Bronchus fibroblast of lung (primary cell): ENCODE data around the genes RBM43 and CACNB4.

DNA sequence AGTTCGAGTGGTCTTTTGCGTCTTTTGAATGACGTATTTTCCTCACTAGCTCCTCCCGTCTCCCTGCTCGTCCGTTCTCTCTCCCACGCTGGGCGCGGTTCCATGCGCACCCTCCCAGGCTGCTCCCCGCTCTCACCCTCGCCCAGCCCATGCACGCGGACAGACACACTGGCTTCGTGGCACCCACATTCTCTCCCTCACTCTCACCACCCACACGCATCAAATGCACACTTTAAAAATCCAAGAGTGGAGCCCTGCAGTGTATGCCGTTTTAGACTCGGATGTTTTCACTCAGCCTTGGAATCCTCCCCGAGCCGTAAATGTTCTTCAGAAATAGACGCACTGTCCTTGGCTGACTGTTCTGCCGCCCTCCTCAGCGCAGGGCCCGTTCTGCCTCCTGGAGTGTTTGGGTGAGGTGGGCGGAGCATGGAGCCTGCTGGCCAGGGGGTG, 35.6 kb upstream of the LYPD6B start:
- RAMPAGE, long total RNA, result no peak

GRCh38 chr2:150410722-150411419, 76.6 kb downstream of the RND3 start:
- RAMPAGE, long total RNA, result no peak

DNA sequence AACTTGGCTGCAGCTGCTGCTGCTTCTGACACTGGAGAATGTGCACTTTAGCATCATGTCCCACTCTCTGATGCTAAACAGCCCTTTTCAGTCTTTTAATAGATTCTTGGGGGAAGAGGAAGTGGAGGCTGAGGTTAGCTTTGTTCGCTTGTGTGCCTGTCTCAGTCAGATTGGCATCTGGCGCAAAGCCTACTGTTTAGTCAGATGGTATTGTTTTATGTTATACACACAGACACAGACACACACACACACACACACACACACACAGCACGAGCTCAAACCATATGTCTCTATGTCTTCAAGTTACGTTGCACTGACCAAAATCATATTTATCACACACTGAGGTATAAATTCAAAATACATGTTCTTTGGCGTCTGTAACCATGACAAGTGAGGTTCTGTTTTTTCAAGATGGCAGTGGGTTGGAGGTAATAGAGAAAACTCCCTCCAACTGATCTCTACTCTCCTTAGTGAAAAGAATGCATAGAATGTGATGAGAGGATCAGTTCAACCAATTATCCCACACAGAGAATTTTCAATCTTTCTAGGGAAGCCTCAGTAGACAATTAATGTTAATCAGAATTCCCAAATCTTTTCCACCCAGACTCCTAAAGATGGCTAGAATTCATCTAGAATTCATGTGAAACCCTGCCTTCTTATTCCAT, 136.8 kb upstream of the RND3 start:
- RAMPAGE, long total RNA, result no peak

DNA sequence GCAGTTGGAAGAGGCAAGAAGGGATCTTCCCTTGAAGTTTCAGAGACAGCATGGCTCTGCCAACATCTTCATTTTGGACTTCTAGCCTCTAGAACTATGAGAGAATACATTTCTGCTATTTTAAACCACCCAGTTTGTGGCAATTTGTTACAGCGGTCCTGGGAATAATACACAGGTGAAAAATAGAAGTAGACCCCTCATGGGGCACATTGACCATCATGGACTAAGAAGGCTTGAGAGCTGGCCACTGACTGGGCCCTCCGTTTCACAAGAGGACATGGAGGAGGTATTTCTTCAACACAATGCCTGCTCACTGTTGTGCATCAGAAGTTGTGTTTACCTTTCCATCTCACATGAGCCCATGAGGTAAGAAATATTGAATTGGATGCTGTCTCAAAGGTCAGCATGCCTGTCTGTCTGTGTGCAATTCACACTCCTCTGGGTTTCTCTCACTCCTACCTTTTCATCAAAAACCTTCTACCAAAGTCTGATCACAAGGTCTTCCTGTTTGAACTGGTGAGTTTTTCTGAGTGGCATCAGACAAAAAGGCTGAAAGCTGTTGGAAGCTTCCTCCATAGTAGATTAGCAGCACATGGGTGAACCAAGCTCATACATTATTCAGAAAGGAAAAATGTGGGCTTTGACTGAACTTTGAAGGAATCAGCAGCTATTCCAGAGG, 143.1 kb upstream of the RND3 start:
- RAMPAGE, long total RNA, result no peak

DNA sequence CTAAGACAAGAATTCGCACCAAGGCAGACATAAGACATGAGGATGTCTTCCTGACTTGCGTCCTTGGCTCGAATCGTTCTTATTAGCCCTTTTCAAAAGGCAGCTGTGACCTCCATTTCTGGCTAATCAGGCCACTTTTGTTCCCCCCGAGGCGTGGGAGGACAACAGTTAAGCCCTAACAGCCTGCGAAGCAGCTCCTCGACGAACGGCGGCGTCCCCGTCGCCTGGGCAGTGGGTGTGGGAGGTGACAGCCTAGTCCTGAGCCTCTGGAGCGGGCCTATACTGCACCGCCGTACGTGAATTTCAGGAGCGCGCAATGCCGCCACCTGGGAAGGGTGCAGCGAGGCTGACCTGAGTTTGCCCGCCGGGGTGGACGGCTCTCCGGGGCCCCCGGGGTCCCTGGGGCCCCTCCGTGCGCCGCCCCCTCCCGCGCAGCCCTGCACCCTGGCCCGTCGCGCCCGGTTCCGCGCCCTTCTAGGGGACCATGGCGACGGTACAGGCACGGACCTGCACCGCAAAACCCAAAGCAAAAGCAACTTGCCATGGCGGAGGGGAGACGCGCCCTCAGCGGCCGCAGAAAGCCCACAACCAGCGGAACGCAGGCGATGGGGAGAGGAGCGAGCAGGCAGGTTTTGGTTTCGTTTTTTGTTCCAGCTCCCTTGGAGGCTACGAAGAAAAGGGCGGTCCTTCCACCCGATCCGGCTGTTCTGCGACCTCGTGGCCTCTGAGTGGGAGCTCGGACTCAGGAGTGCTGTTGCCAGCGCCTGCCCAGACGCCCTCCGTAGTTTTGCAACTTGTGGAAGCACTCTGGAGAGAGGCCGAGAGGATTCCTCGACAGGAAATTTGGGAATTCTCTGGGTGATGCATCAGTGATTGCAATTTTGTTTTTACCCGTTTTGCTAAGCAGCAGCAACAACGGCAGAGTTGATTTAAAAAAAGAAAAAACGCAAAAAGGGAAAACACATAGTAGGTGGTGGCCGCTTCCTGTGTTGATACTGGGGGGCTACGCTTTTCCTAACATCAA, at the start of gene RBM43:
RBM43 (minus strand) TSS at position 680 of the 1,024 bp plus-strand sequence.
- RAMPAGE, long total RNA, result start-site peak on the minus strand centred at position 651 of the sequence, 121 bp wide, 22 and 10 reads in 2 replicates

GRCh38 chr2:151264037-151264642, 2.5 kb upstream of the RBM43 start:
- RAMPAGE, long total RNA, result no peak

DNA sequence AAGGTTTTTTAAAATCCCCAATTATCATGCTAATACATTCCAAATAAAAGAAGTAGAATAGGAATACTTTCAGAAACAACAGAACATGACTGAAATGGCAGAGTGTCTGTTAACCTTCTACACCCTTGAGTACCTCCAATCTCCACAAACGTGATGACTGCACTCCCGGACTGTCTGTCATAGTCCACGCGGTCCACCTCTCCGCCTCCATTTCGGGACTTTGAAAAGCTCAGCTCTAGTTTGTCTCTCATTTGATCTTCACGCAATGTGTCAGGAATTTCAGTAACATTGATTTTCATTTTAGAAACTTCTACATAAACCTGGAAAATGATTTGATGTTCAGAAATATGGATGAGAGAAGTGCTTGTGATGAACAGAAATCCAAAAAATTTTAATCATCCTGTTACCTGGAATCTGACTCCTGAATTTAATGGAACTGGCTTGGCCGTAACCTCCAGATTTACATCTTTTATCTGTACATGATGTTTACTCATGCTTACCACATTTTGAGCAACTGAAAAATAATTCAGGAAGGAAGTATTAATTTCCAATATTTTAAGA, 13.8 kb upstream of the RBM43 start:
- RAMPAGE, long total RNA, result no peak

DNA sequence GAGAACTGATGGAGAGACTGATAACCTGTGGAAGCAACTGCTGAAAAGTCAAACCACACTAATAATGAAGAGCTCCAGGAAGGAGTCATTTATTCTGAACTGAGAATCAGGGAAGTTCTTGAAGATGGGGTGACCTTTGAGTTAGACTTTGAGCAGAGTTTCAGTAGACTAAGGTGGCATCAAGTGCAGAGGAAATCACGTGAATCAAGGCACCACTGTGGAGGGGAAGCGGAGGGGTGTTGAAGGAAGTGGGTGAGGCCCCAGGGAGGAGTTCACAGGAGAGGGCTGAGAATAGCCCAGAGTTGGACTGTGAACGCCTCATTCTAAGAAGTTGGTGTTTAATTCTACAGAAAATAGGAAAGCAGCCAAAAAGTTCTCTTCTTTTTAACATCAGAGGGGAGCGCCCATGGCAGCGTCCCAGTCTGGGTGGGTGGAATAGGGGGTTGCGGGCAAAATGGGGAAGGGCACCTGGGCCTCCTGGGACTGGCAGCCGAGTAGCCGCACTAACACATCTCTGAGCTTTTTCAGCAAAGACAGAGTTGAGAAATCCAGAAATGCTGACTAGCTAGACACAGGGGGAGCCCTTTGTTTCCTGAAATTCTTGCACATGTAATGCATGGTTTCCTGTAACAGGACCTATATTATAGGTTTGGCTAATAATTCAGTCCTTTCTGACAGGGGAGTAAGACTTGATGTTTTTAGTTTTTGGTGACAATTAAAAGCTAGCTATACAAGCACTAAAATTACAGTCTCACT, 97.0 kb downstream of the NEB start:
- RAMPAGE, long total RNA, result no peak

GRCh38 chr2:151704291-151705103, 29.8 kb downstream of the NEB start:
- RAMPAGE, long total RNA, result no peak

DNA sequence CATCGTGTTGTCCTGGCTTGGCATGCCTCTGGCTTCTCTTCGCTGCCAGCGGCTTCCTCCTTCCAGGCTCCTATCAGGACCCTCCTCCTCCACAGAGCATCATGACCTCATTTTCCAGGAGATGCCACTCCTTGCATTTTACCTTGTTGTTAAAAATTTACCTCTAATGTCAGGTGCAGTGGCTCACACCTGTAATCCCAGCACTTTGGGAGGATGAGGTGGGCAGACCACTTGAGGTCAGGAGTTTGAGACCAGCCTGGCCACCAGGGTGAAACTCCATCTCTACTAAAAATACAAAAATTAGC, 35.8 kb upstream of the NEB start:
- RAMPAGE, long total RNA, result no peak

- RAMPAGE, long total RNA, result no peak
These were observed at the start of gene CACNB4 for GRCh38 chr2:152098578-152099234. Gene CACNB4 (minus strand): TSS chr2:152099044.

GRCh38 chr2:152403468-152403835, 68.5 kb downstream of the FMNL2 start:
- RAMPAGE, long total RNA, result no peak

- RAMPAGE, long total RNA, result no peak
These were observed 134.1 kb downstream of the FMNL2 start for GRCh38 chr2:152468901-152469611.

DNA sequence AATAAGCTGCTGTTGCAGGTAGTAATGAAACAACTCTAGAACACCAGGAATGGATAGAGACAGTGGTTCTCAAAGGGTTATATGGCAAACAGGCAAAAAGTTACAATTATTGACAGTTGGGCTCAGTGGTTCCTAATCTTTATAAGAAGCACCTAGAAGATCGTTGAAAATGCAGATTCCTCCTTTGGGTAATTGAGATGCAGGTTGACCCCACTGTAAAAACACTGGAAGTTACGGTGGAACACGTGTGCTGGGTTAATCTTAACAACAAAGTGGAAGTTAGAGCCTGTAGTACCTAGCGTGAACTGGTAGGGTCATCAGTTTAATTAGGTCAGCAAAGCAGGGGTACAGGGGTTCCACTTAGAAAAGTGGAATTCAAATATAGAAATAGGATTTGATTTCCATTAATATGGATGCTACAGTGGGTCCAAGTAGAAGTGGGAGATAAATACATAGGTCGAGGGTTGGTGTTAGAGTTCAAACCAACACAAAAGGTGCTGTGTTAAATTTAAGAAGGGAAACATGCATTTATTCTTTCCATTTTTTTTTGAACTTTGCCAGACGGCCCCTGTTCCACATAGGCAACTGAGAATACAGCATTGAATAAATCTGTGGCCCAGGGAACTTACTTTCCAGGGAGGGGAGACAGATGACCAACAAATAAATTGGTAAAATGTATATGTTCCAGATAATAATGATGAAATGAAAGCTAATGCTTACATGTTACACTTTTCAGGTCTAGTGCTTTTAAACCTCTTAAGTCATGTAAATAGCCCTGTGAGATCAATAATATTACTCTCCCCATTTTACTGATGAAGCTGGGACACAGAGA, 141.3 kb downstream of the PRPF40A start:
- RAMPAGE, long total RNA, result no peak

DNA sequence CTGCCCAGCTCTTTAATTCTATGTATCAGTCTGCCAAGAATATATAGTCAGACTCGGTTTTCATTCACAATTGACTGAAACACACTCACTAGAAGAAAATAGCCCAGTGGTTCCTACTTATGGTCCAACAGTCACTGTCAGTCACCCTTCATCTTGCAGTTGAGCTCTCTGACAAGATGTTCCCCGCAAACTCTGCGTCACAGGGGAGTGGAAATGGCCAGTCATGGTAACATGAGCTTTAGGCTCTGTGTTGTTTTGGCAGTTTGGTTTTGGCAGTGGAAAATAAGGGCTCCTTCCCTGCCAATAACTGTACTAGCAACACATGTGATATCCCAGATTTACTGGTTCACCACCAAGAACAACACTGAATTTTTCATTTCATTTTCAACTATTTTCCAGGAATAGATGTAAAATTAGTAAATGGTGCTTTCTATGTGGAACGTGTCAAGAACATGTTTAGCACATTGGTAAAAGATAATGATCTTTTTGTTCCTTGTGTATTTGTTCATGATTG, 122.4 kb downstream of the PRPF40A start:
- RAMPAGE, long total RNA, result no peak

DNA sequence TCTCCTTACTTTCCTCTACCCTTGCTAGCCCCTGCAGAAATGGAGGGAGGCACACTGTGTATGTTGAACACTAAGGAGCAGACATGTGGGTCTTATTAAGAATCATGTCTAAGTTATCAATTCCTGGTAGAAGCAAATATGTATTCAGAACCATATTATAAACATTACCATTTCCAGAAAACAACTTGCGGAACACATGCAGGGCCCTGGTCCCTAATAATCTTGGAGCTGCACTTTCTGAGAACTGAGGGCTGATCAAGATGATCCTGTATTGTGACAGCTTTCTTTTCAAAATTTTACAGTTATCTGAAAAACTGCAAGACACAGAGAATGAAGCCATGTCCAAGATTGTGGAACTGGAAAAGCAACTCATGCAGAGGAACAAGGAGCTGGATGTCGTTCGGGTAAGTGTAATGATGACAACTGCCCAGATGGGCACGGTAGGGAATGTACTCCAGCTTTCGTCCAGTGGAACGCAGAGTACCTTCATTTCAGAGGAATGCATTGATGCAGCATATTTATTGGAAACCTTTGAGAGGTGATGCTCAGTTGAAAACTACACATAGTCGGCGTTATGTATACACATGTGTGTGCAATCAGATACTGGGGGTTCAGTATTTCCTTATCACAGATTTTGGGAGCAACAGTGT, 100.3 kb downstream of the PRPF40A start:
- RAMPAGE, long total RNA, result no peak

GRCh38 chr2:152619350-152619947, 97.8 kb downstream of the PRPF40A start:
- RAMPAGE, long total RNA, result no peak

DNA sequence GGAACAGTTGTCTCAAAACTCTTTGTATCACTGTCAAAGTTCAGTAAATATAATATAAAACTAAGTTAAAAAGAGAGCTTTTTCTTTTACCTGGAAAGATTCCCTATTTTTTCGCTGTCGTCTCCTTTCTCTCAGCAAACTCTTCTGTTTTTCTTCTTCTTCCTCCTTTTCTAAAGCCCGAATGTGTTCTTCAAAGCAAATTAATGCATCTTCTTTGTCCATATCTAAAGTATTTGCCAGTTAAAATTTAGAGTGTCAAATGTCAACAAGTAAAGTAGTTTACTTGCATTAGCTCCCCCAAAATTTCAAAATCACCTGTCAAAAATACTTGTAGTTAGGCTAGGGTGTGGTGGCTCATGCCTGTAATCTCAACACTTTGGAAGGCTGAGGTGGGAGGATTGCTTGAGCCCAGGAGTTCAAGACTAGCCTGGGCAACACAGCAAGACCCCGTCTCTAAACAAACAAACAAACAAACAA, 48.2 kb downstream of the PRPF40A start:
- RAMPAGE, long total RNA, result no peak

DNA sequence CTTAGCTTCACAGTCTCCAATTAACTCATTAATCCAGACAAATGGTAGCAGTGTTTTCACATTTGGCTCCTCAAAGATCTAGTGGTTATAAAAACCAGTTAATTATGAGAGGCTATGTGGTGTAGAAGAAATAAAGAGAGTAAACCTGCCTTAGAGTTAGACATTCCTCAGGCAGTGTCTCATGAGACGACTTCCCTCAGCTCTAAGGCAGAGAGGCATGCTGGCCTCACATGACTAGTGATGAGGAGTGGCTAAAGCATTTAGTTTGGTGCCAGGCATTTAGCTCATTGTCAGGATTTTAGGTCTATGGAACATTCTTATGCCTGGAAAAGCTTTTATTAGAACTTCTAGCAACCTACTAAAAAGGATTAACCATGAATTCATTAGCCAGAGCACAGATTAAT, 90.3 kb downstream of the RPRM start:
- RAMPAGE, long total RNA, result no peak

DNA sequence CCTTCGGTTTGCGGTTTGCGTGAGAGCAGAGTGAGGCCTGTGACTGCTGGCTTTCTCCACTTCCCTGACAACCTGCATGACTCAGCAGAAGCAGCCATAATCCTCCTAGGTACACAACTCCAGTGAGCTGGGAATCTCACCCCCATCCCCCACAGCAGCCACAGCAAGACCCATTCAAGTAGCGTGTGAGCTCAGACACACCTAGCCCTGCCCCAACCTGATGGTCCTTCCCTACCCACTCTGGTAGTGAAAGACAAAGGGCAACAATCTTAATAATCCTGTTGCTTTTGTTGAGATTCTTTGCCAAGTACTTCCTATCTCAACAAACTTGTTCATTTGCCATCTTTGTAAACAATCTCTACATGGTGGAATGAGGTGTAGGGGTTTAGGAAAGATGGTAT, 114.7 kb upstream of the RPRM start:
- RAMPAGE, long total RNA, result no peak